Osteocyte (in vitro differentiated cells): ENCODE measurements around a stretch of chr2.

DNA sequence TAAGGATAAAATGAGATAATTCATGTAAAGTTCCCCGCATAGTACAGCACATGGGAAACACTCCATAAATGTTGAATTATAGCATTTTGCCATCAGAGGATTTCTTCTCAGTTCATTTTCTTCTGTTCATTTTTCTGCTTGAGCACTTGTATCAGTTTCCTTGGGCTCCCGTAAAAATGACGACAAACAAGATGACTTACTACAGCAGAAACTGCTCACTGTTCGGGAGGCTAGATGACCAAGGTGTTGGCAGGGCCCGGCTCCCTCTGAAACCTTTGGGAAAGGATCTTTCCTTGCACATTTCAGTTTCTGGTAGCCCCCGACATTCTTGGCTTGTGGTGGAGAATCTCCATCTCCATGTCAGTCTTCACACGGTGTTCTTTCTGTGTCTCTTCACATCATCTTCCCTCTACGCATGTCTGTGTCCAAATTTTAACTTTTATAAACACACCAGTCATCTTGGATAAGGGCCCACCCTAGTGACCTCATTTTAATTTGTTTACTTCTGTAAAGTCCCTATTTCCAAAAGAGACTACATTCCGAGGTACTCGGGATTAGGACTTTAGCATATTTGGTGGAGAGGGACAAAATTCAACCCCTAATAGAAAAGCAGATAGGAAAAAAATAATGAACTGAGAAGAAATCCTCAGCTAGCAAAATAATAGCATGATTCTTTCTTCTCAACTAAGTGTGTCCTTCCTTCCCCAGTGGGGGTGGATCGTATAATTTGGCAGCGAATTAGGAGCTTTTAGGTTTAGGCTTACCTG is 138.4 kb downstream of the GALNT3 start:
- PRO-cap: no peak

GRCh38 chr2:167135532-167136130 is 157.2 kb upstream of the B3GALT1 start:
- PRO-cap: no peak

DNA sequence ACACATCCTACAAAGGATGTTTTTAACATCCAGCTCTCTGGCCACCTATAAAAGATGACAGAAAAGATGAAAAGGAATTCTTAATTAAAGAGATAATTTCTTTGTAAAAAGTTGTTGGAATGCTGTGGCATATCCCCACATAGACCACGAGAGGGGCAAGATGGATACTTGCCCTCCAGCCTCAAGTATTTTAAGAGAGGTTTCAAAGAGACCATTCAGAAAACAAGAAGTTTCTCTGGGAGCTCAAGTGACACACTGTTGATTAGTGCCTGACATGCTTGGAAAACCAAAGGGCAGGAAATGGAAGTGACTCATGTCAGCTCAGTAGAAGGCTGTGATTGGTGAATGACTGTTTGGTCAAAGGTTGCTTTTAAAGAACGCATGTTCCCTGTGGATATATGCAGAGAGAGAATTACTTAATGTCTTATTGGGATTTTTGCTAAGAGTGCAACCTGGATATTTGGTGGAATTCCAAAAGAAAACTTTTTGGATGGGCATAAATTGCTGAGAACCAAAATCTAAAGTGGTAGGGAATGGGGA is 145.3 kb downstream of the B3GALT1 start:
- PRO-cap: no peak

DNA sequence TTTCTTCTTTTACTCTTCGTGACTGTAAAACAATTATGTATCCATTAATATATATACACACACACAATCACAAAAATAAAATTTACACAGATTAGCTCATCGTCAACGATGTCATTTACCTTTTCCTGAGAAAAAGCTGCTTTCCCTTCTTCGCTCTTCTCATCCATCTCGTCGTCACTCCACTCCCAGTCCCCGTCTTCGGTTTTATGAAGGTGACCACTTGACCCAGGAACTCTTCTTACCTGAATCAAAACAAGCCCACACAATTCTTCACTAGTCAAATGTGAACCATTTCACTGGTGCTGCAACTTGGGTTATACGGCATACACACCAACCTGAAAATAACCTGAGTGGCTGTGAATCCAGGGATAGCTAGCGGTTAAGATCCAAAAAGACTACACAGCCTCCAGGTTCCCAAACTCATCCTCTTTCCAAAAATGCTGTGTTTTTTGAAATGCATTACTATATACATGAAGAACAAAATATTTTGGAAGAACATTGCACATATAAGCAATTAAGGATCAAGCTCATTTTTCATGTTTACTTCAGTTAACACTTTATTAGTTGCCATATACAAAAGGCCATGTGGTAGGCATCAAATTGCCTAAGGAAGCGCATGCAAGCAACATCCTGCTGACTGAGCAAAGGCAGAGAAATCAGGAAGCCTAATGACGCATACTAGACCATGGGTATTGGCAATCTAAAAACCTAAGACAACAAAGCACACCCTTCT is 172.2 kb downstream of the STK39 start:
- PRO-cap: no peak

DNA sequence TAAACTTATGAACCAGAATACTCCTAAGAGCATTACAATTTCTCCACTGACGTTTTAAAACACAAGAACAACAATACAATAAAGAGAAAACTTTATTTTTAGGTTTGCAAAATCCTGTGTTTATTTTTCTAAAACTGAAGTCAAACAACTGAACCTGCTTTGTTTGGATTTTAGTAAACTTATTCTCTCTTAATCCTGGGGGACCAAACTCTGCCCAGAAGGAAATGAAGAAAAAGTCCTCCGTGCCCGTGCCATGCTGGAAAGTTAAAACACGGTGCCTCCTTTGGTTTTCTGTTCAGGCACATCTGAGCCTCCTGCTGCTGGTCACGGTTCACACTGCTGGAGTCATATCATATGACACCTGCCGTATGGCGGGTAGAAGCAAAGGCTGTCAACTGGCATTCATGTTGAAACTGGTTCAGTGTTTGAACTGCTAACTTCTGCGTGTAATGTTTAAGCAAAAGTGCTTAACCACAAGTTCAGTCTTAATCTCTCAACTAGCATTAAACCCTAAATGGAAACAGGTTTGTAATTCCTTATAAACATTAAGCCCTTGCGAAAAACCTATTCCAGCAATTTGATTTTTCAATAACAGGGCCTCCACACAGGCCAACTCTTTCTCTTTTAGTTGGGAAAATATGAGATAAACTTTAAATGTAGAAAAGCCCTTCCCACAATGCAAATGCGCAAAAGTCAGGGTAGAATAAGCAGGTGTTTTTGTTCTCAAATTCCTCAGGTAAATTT is 3.1 kb downstream of the STK39 start:
- PRO-cap: no peak

GRCh38 chr2:168772314-168773281 is 29.8 kb upstream of the NOSTRIN start:
- PRO-cap: no peak

- PRO-cap: no peak
Observed at GRCh38 chr2:169072037-169072474, 2.7 kb downstream of the DHRS9 start.

DNA sequence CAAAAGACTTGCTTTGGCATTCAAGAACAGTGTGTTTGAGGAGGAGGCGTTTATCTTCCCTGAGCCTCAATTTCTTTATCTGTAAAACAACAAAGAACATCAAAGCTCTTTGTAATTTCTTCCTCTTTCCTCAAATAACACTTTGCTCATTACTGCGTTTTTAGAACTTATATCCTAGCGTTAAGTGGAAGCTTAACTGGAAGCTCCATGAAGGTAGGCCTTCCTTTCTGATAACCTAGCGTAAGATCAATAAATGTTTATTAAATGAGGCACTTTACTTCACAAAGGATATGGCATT is 315 bp upstream of the PPIG start:
- PRO-cap: no peak

DNA sequence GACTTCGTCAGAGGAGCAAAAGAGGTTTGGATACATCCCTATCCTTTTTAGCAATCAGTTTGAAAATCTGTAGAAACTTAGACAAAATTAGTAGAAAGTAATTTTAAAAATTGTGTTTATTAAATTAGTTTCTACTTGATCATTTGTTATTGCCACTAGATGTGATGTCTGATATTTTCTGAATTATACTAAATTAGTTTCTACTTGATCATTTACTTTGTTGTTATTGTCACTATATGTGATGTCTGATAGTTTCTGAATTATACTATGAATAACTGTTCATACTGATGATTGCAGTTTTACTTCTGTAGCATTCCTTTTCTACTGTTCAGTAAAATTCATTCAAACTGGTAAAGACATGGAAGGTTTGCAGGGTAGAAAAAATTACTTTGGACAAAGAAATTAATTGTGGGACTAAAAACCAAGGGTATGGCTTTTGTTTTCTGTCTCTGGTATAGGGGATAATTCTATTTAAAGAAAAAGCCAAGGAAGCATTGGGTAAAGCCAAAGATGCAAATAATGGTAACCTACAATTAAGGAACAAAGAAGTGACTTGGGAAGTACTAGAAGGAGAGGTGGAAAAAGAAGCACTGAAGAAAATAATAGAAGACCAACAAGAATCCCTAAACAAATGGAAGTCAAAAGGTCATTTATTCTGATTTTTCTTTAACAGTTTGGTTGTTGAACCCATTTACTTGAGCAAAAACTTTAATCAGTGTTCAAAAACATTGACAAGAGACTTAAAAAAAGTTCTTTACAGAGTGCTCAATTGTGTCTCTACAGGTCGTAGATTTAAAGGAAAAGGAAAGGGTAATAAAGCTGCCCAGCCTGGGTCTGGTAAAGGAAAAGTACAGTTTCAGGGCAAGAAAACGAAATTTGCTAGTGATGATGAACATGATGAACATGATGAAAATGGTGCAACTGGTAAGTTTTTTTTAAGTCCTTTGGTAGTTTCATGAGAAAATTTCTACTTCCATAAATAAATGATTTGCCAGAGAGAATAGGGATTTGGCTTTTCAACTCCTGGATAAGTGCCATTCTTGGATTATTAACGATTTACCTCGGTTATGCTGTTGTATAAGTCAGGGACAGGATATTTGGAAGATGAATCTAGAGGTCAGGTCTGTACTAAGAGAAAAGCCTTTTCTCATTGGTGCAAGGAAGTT is 12.1 kb downstream of the SSB start:
- PRO-cap: no peak

GRCh38 chr2:170086943-170087788 is 90.8 kb upstream of the MYO3B start:
- PRO-cap: no peak

DNA sequence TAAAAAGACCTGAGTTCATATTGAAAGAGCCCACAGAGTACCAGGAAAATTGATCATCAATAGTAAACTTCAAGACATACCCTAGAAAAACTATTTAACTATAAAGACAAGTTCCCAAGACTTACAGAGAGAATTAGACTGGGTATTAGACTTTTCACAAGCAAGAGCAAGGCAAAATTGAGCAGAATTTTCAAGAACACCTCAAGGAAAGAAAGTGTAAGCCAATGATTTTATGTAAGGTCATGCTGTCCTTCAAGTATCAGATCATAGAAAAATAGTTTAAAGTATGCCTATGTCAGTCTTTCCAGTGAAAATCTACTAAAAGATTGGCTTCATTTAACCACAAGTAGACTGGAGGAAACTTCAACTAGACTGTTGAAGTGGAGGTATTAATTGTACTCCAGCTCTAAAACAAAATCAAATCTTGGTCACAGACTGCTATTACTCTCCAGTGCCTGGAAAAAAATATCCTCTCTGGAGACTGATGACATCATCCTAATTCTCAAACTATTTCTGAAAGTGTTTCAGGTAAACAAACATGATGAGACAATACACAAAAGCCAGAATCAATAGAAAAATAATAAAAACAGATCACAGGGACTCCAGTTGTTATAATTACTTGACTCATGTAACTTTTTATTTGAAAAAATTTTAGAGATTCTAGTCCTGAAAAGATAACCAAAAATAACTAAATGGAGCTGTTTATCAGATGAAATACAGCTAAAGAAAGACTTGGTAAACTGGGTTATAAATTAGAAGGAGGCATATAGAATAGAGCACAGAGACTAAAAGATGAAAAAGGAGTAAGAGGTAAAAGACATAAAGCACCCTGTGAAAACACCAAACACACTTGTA is 87.8 kb upstream of the MYO3B start:
- PRO-cap: no peak

DNA sequence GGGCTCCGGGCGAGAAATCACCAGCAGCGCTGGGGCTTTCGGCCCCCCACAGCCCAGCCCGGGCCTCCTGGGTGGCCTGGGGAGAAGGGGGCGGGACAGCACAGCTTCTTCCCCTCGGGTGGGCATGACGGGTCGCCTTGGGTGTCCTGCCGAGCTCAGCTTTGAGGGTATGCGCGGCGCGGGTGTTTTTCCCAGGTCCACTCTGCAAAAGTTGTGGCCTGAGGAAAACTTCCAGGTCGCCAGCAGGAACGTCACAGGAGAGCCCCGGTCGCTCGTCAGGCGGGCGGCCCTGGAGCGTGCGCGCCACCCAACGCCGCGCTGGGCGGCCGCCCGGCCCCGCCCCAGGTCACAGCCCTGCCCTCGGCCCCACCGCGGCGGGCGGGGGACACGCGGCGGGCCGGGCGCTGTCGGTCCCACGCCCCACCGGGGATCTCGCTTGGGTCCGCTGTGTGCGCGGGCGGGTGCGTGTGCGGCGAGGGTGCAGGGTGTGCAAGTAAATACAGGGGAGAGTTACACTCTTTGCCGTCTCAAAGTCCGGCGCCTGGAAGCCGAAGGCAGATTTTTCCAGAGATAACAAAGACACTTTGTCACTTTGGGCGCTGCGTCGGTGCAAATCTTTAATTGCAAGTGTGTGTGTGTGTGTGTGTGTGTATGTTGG is 690 bp upstream of the SP5 start:
- PRO-cap: no peak

DNA sequence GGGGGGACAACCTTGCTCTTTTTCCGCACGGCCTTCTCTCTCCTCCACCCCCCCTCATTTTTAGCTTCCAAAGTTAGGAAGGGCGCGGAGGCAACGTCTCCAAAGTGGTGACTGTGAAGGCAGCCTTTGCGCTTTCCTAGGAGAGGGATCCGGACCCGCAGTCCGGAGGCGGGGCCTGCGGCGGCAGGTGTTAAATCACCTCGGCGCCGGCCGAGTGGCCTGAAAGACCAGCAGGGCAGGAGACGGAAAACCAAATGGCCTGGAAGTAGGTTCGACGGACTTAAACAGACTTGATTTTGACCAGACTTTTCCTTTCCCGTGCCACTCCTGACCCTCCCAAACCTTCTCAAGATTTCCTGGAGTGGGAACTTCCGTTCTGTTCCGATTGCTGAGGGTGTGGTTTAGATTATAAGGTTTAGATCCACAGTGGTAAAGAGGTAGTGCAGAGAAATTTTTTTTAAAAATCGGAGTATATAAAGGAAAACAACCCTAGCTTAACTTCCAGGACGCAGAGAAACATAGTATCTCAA is 689 bp downstream of the GORASP2 start:
- PRO-cap: bidirectional peak, plus-strand start at position 160 of the sequence, minus-strand start at position 115 of the sequence; unidirectional peak, minus-strand start at position 257 of the sequence; unidirectional peak, minus-strand start at position 348 of the sequence

DNA sequence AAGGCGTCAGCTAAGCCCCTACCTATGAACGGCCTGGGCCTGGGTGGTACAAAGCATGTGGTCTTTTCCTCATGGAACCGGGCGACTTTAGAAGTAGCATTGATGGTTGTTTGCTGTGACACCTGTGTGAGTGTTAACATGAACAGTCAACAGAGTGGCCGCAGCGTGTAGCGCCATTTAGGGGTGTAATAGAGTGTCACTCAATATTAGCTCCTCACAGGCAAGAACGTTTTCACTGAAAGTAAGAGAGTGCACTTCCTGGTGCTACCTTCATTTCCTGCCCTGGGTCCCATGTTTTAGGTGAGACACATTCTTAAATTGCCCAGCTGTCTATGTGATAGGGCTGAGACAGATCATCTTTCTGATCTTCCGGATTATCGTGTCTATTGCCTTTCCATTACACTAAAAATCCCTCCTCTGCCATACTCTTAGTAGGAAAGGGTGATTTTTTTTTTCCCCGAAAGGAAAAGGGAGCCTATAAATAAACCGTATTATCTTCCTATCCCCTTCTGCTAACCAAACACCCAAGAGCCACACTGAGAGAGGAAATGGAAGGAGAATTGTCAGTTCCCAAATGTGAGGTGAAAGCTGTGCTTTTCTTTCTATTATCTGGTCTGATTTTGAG is 1.3 kb downstream of the GORASP2 start:
- PRO-cap: no peak

GRCh38 chr2:170963246-170963889 is 34.3 kb downstream of the GORASP2 start:
- PRO-cap: no peak

- PRO-cap: no peak
Observed at GRCh38 chr2:171042527-171042854, 113.4 kb downstream of the GORASP2 start.

DNA sequence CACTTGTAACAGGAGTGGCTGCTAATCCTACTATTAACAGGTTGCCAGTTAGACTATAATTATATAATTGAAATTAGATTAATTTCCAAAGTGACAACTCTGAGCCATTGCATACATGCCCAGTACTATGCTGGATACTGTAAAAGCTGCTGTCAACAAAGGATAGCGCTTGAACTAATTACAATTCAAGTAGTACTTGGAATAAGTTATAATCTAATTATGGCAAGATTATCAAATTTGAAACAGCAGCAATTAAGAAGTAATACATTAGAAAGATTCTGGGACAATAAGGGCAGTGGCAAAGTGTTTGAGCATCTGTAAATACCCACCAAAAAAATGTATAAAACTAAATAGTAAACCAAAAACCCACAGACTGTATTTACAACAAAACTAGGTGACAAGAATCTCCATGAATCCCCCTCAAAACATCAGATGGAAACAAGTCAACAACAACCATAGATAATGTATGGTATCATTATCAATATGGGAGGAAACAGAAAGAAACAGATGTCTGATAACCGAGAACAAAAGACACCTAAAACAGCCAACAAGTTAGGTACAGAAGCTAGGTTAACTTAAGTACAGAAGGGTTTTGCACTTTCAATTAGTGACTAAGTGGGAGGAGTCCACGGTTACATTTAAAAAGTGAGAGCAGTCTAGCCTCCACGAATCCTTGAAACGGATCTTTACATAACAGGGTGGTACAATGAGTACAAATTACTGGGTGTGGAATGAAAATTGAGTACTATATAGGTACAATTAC is 76.9 kb downstream of the TLK1 start:
- PRO-cap: no peak

DNA sequence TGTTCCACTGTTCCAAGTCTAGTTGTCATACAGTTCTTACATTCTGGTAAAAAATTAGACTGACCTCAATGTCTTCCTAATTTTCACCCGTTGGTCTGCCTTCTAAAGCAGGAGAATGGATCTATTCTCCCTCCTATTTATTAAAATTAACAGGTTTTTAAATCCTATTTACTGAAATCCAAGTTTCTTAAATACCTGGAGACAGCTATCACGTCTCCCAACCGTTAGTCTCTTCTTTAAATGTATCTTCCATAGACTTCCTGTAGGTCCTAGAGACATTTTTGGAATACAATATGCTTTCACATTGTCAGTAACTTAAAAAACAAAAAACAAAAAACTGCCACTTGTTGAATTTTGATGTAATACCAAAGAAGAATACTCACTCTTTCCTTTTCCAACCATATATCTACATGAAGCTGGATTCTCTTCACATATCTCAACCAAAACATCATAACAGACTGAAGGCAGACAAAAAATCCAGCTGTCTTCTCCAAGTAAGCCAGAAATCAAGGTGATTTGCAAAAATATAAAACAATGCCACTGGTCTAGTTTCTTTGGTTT is 4.8 kb downstream of the TLK1 start:
- PRO-cap: no peak

DNA sequence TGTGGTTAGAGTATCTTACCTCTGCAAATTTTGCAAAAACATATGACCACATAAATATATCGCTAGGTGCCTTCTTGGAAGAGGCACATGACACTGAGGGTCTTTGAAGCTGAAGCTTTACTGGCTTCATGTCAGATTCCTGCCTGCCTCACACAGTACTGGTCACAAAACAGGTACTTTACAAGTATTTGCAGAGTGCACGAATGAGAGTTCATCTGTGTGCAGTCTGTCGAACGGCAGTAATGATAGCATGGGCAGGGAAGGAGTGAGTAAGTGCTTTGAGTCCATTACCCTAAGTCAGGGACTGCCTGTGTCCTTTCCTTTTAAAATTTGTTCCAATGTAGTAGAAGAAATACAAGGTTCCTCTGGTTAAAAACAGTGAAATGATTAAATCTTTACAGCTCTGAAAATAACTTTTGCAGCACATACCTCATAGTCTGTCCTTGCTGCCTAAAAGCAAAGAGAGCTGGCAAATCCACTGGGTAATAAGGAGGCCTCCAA is 87.7 kb upstream of the TLK1 start:
- PRO-cap: no peak

- PRO-cap: no peak
Observed at GRCh38 chr2:171315923-171316485, 117.8 kb downstream of the METTL8 start.